Metastatic Liver Carcinoma in the Adrenal Gland (tissue), 2 donors: ENCODE measurements around the gene CEP55.

DNA sequence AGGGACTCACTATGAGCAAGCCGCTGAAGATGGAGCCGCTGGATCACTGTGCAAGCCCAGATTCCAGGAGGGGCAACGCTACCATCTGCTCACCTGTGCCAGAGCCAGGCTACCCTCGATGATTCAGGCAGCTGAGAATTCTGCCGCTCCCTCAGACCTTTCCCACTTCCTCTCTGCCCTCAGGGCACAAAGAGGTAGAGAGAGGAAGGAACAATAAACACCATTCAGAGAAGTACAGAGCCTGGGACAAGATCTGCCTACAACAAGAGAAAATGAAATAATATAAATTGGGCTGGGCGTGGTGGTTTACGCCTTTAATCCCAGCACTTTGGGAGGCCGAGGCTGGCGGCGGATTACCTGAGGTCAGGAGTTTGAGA is 98.1 kb downstream of the MYOF start:
- PRO-cap, 2 experiments = no peak in any of the 2 experiments

- PRO-cap, 2 experiments = no peak in any of the 2 experiments
Measured at GRCh38 chr10:93464103-93464604, 18.0 kb downstream of the MYOF start.

GRCh38 chr10:93495842-93497102 is at the start of gene CEP55:
TSS of gene CEP55 (plus strand) at chr10:93496612.
- PRO-cap, 2 experiments = peak in 2 of 2 experiments; most common plus-strand start chr10:93496639 (in 2); most common minus-strand start chr10:93496402 (in 2)

DNA sequence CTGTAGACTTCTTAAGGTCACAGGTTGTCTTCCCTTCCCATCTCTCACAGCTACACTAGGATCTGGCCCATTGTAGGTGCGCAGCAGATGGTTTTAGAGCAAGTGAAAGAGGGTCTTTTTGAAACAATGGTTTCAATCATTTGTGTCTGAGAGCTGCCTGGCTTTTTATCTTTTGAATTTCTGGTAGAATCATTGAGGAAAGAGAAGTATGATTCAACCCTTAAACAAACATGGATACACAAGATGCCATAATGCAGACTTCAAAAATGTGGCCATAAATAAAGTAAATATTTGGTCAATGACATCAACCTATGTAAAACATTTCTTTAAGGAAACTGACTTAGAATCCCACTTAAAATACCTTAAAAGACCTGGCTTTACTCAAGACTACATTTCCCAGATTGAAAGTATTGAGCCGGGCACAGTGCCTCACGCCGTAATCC is 17.8 kb upstream of the FFAR4 start:
- PRO-cap, 2 experiments = no peak in any of the 2 experiments

DNA sequence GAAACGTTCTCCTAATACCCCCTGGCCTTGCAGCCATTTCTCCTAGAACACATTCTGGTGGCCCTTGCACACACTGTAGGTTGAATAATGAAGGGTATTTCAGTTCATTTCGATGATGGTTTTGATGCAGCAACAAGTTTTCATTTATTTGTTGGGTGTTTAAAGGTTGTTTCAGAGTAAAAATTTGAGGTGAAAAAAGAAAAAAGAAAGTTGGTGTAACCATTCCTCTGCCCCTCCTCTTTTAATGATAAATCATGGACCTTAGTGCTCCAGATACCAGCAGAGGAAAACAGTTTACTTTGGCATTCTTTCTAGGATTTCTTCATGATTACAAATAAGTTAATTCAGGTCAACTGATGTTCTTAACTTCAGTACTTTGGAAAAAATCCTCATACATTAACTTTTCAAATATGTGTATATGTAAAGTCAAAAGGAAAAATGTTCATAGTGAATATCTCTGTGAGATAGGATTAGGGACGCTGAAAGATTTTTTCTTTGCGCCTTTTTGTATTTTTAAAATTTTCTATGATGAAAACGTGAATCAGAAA is 2.0 kb upstream of the RBP4 start:
- PRO-cap, 2 experiments = peak in 2 of 2 experiments; most common minus-strand start position 243 of the sequence (in 1)

- PRO-cap, 2 experiments = no peak in any of the 2 experiments
Measured at GRCh38 chr10:93702001-93702287, 448 bp downstream of the FRA10AC1 start.

DNA sequence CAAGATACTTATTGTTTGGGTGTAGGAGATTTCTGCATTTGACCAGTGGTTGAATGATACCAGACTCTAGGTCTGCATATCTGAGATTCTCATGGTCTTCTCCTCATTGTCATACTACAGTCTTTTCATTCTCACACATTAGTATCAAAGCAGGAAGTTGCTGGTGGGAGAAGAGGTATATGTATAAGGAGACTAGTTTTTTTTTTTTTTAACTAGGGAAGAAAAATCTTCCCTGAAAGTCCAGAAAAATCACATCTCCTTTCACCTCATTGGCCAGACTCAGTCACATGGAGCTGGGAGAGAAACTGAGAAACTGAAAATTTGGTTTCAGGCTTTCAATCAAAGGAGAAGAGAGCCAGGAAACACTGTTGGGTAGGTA is 25.1 kb upstream of the SLC35G1 start:
- PRO-cap, 2 experiments = no peak in any of the 2 experiments

DNA sequence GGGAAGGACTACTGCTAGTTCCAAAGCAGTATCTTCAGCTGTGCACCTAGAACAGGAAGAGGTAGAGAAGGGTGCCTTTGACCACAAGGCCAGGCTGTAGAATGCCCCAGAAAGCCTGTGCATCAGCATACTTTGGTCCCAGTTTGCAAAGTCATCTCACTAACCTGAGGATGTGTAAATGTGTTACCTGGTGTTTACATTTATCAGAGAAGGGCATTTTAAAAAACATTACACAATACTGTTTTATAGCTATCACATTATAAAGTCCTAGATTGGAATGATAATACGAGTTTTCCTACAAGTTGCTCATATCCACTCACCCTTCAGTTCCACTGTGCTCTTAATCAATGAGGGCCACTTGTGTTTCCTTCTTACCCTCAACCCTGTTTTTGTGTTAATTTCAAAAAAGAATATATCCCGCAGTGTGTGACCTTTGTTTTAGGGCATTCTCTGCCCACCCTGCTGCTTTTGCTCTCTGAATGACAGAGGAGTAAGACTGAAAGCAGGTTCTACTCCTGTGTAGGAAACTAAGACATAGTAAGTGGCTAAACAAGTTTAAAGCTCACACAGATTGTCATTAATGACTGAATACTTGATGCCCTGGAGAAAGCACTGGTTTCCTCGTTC is 3.5 kb downstream of the SLC35G1 start:
- PRO-cap, 2 experiments = no peak in any of the 2 experiments

DNA sequence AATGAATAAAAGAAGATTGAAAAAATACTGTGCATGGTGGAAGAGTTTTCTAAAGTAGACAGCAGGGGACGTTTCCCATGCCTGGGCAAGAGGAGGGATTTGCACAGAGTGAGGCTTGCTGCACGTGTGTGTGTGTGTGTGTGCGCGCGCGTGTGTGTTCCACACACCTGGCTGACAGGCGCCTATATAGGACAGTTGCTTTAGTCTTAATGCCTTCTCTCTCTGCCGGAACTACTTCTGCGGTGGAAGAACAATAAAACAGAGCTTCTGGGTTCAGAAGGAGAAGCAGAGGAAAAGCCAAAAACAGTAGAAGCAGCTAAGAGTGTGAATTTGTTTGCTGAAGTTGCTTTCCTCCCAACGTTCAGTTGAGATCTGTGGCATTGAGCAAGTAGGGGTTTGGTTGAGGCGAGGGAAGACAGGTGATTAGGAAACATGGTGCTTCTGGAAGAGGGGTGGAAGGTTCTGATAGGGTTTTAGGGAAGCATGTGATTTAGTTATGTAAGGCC is 2.3 kb downstream of the PLCE1 start:
- PRO-cap, 2 experiments = no peak in any of the 2 experiments

- PRO-cap, 2 experiments = no peak in any of the 2 experiments
Measured at GRCh38 chr10:94324647-94325259, 38.0 kb downstream of the NOC3L start.

DNA sequence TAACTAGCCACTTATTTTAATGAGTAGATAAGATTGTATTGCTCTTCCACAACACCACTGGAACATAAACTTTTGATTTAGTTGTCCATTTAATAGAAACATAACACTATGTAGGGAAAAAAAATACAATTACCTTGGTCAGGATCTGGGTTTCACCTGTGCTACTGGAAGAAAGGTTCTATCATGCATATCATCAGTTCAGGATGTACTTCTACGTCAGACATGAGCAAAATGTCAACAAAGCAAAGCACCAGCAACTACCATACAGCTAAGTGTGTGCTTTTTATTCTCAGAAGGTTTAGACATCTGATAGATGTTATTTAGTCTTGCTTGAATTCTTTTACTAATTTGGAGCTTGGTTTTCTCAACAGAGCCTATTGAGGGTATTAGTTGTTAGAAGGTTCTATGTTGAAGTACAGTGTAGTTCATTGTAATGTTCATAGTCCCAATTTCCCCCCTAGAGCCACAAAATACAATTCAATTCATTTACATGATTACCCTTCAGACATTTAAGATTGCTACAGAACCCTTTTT is 13.7 kb downstream of the TBC1D12 start:
- PRO-cap, 2 experiments = no peak in any of the 2 experiments

GRCh38 chr10:94734158-94734776 is 28.2 kb upstream of the CYP2C19 start:
- PRO-cap, 2 experiments = no peak in any of the 2 experiments

- PRO-cap, 2 experiments = no peak in any of the 2 experiments
Measured at GRCh38 chr10:95116723-95117170, 47.5 kb upstream of the CYP2C8 start.

- PRO-cap, 2 experiments = no peak in any of the 2 experiments
Measured at GRCh38 chr10:95248678-95250042, 41.6 kb downstream of the PDLIM1 start.

DNA sequence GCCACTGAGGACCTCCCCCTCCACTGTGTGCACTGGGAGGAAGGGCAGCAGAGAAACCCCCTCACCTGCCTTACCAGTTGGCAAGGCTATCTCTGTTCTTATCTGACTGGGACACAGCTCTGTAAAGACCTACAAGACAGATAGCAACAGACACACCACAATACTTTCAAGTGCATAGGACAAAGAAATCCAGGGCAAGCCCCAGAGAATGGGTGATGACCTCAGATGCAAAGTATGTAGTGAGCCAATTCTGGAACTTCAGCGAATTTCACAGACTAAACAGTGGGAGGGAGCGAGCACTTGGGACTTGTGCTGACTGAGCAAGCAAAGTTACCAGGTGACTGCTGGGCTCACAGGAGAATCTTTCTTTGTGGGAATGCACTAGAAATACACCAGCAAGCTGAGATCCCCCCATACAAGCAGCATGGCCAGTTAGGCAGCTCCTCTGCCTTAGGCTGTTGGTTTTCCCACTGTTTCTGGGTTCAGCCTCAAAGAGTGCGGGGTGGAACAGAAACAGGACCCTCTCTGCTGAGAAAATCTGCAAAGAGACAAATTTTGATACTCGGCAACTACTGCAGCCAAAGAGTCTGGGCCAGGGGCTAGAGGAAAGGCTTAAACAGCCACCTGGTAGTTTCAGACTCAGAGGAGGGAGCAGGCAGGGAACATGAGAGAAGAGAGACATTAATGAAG is 30.1 kb downstream of the PDLIM1 start:
- PRO-cap, 2 experiments = peak in 2 of 2 experiments; most common plus-strand start position 273 of the sequence (in 2)

- PRO-cap, 2 experiments = no peak in any of the 2 experiments
Measured at GRCh38 chr10:95277906-95278608, 12.7 kb downstream of the PDLIM1 start.

DNA sequence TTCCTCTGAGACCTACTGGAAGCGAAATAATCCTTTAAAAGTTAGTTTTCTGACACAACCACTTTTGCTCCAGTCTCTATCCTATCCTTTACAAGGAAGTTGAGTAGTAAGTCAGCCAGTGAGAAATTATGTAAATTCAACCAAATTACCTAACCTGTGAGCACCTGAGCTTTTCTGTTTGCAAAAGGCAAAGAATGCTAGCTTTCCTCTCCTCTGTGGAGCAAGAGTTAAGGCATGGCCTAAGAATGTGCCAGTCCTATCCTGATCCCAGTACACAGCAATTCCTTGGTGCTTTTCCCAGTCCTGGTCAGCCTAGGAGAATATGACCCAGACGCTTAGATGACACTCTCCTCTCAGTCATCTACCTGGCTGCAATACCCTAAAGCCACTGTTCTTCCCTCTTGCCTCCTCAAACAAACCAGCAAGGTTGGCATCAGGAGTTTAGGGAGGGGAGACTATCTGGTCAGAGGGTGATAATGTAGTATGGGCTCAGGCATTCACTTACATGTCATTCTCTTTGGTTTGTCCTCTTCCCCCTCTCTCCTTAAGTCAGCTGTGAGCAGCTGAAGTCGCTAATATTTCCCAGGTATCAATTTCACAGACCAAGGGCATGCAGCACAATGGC is 4.1 kb downstream of the PDLIM1 start:
- PRO-cap, 2 experiments = no peak in any of the 2 experiments

- PRO-cap, 2 experiments = no peak in any of the 2 experiments
Measured at GRCh38 chr10:95290056-95290387, 781 bp downstream of the PDLIM1 start.

GRCh38 chr10:95327325-95327878 is 36.6 kb upstream of the PDLIM1 start:
- PRO-cap, 2 experiments = no peak in any of the 2 experiments

GRCh38 chr10:95328577-95329444 is 38.0 kb upstream of the PDLIM1 start:
- PRO-cap, 2 experiments = no peak in any of the 2 experiments